ENCODE measurements around a stretch of chr22.

- PRO-cap, 2 experiments, result no peak in any of the 2 experiments
Measured at GRCh38 chr22:43018404-43019124, 3.6 kb upstream of the PACSIN2 start.

DNA sequence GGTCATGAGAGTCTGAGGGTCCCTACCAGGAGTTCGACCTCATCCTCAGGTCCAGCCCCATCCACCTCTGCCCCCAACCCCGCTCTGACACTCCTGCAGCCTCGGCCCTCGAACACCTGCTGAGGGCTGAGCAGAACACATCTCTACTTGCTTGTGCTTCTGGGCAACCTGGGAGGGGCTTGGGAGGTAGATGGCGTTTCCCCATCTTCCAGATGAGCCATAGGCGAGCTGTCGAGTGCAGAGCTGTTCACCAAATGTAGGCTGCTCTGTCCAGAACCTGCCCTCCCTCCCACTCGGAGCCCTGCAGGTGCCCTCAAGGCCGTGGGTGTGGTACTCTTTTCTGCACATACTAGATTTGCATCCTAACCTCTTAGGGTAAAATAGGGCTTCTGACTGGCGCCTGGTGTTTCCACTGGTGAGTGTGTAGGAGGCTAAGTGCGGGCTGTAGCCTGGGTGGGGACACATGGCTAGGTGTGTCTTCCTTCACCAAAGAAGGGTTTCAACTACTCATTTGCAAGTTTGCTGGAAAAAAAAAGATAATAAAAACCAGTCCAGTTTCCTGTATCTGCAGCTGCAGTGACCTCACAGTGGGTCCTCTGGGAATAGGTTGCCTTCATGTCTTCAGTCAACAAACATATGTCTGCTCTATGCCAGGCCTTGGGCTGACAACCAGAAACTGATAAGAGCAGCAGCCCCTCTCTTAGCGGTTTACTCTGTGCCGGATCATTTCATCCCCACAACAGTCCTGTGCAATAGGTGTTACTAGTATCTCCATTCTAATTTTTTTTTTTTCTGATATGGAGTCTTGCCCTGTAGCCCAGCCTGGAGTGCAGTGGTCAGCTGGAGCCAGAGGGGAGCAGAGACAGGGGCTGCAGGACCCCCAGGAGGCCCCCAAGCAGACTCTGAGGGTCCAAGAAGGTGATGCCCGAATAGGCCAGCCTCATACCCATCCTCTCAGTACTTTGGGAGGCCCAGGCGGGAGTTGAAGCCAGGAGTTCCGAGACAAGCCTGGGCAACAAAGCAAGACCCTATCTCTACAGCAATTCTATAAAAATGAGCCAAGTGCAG lies 8.6 kb downstream of the BIK start:
- PRO-cap, 2 experiments, result no peak in any of the 2 experiments

- PRO-cap, 2 experiments, result no peak in any of the 2 experiments
Measured at GRCh38 chr22:43152308-43153019, 1.1 kb downstream of the TSPO start.

DNA sequence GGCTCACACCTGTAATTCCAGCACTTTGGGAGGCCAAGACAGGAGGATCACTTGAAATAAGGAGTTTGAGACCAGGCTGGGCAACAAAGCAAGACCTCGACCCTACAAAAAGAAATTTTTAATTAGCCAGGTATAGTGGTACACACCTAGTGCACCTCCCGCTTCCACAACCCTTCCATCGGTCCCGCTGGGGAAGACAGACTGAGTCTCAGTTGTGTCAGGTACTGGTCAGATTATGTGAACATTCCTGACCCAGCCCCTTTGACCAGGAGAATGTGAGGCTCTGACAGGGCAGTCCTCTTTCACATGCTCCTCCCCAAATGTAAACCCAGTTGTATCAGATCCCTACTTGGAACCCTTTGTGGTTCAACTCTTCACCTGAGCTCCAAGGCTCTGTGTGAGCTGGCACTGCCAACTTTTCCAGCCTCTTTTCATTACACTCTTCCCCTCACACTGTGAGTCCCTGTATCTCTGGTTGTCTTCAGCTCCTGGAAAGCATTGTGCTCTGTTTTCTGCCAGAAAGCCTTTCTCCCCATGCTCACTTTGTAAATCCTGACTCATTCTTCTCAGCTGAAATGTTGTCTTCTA lies 1.9 kb upstream of the TTLL12 start:
- PRO-cap, 2 experiments, result no peak in any of the 2 experiments

GRCh38 chr22:43217748-43218448 lies 31.0 kb upstream of the TTLL12 start:
- PRO-cap, 2 experiments, result no peak in any of the 2 experiments

DNA sequence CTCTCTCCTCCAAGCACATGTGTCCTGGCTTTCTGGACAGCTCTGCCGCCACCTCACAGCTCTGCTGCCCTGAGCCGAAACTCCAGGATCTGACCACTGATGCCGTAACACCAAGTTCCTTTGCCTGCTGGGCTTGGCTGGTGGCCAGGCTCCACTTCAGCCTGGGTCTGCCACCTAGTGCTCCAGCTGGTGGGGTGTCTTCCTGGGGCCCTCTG lies 52.9 kb downstream of the SCUBE1 start:
- PRO-cap, 2 experiments, result no peak in any of the 2 experiments

DNA sequence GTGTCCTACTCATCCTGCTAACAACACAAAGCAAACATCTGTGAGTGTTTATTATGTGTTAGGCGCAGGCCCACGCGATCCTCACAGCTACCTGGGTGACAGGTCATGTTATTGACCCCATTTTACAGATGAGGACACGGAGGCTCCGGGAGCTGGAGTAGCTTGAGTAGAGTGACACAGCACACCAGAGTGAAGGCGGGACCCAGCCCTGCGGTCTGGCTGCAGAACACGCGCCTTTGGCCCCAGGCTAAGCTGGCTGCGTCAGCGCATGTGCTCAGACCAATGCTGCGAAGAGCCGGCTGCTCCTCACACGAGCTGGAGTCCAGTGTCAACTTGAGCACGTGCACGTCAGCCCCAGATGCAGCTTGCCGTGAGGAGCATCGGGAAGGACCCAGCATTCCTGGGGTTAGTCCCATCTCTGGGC lies 50.0 kb downstream of the SCUBE1 start:
- PRO-cap, 2 experiments, result no peak in any of the 2 experiments

DNA sequence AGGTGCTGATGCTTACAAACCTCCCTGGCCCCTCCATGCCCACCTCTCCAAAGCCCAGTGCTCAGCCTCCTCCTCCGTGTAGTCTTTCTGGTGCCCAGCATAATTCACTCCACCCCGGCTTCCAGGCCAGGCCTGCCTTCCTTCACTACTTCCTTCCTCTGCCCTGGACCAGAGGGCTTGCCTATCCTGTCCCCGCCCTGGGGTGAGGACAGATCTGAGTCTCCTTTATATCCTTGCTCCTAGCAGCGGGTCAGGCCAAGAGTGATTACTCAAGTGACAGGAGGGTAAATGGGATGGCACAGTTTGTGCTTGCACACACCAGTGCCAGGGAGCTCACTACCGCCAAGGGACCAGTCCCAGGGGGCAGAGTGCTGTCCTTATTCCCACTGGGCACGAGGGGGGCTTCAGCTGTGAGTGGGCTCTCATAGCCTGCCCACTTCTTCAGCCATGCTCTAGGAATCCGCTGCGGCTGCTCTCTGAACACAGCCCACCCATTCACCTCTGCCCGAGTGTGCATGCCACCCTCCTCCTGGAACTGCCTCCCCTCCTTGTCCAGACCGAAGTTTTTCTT lies 47.9 kb downstream of the SCUBE1 start:
- PRO-cap, 2 experiments, result no peak in any of the 2 experiments

DNA sequence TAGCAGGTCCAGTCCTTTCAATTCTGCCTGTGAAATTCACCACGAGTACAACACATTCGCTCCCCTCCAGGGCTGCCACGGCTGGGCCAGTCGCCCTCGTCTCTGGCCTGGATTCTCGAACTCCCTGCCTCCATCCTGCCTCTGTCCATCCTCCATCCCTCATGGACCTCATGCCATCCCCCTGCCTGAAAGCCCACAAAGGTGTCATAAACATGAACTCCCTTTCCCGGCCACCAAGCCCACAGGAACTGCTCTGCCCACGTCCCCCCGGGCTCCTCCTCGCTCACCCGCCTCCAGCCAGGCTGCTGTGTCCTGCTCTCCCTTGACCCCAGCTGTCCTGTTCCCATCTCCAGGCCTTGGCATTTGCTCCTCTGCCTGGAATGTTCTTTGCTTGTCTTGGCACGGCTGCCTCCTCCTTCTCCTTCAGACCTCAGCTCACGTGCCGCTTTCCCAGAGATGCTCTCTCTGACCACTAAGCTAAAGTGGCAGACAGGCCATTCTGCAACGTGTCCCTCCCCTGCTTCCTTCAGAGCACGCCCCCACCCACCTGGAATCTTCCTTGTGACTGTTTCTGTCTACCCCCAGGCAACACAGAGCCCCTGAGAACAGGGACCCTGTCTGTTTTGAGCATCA lies 41.9 kb downstream of the SCUBE1 start:
- PRO-cap, 2 experiments, result no peak in any of the 2 experiments

DNA sequence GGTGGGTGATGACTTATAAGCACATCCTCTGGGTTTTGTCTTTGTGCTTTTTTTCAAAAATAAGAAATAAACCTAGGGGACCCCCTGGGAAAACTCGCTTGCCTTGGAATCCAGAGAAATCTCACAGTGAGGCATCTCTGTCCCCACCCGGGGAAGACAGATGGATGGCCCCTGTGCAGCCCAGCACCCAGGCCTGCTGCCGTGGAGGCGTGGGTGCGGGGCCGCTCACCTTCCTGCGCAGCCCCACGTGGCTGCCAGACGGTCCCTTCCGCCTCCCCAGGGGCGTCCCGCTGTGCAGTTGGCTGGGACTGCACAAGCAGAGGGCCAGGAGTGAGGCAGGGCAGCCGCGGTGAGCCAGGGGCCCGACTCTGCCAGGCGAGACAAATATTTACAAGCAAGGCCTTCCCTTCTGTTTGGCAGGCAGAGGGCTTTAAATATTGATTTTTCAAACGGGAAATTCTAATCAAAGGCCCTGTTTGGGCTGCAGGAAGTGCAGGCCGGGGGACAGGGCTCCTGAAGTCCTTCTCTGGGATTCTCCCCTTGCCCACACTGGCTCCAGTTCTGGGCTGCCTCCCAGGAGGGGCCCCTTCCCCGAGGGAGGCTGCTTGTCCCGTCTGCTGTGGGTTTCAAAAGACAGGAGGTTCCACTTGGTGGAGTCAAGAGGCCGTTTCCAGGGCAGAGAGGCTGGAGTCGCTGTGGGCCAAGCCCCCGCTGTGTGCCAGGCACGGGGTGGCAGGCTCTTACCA lies 24.4 kb downstream of the MPPED1 start:
- PRO-cap, 2 experiments, result no peak in any of the 2 experiments

GRCh38 chr22:43481916-43482164 lies 70.0 kb downstream of the MPPED1 start:
- PRO-cap, 2 experiments, result no peak in any of the 2 experiments

- PRO-cap, 2 experiments, result no peak in any of the 2 experiments
Measured at GRCh38 chr22:44168667-44169113, 12.0 kb upstream of the PARVG start.

DNA sequence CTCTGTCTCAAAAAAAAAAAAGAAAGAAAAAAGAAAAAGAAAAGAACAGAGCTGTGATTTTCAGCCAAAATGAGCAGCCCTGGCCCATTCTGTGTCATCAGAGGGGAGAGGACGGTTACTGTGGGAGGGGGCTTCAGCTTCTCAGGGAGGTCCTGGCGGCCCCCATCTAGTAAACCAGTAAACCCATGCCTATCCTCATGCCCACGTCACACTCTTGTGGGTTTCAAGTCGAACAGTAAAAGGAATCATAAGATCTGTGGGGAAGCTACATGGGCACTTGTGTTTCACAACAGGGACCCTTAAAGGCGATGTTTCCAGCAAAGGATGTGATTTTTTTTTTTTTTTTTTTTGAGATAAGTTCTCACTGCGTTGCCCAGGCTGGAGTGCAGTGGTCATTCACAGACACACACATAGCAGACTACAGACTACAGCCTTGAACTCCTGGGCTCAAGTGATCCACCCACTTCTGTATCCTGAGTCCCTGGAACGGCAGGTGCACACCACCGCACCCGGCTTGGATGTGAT lies 9.2 kb upstream of the PARVG start:
- PRO-cap, 2 experiments, result peak in 1 of 2 experiments; most common plus-strand start position 250 of the sequence (in 1); most common minus-strand start position 216 of the sequence (in 1)

GRCh38 chr22:44201848-44202864 lies 21.4 kb downstream of the PARVG start:
- PRO-cap, 2 experiments, result peak in 1 of 2 experiments; most common plus-strand start chr22:44202325 (in 1)

- PRO-cap, 2 experiments, result no peak in any of the 2 experiments
Measured at GRCh38 chr22:44311771-44312185, 973 bp downstream of the SHISAL1 start.

- PRO-cap, 2 experiments, result no peak in any of the 2 experiments
Measured at GRCh38 chr22:44325721-44326327, 13.1 kb upstream of the SHISAL1 start.

DNA sequence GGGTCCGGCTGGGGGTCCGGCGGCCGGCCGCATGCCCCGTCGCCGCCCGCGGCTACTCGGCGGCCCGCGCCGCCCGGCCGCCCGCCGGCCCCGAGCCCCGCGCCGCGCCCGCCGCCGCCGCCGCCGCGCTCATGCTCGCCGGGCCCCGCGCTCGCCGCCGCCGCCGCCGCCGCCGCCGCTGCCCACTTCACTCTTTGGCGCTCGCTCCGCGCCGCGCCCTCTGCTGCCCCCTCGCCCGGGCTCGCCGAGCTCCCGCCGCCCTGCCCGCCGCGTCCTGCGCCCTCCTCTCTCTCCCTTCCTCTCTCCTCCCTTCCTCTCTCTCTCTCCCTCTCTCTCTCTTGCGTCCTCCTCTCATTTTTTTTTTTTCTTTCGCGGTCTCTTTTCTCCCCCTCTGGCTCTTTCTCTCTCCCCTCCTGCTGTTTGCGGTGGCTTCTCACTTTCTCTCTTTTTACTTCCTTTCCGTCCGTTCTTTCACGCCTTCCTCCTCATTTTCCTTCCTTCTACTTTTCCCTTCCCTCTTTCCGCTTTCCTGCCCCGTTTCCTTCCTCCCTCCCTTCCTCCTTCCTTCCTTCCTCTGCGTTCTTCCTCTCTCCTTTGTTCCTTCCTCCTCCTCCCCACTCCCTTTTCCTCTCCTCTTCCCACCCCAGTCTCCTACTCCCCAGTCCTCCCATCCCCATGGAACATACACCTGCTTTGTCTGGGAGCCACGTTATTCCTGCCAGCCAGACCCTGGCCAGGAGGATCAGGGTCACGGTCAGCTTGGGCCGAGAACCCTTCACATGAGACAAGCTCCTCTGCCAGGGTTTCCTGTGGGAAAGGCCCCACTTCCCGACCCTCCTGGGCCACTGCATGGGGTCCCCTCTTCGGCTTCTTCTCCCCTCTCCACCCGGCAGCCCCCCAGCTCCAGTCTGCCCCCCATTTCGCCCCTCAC lies 19.3 kb upstream of the SHISAL1 start:
- PRO-cap, 2 experiments, result no peak in any of the 2 experiments

DNA sequence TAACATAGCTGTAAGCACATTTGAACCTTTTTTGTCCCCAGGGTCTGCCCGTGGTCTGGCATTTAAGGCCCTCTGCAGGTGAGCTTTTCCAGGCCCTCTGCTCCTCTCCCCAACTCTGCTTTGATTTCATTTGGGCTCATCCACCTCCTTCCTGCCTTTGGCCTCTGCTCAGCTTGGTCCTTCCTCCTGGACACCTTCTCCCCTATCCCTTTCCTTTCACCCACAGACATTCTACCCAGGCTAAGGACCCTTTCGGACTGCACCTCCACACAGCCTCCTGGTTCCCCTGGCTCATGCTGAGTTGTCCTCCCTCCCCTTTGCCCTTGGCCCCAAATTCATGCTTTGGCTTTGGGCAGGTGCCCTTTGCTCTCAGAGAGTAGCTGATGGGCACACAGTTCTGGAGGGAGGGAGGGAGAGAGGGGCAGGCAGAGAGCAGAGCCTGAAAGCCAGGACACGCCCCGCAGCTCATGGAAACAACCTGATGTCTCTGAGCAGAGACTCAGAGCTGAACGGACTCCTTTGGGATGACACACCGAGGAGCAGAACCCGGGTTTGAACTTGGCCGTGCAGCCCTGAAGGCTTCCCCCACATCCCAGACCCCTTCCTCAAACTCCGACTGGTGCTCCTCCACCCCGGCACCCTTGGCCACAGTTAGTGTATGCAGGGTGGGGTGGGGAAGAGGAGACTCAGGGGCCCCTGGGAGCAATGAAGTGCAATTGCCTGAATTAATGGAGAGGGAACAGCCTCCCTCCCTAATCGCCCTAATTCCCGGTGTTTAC lies 70.9 kb upstream of the SHISAL1 start:
- PRO-cap, 2 experiments, result no peak in any of the 2 experiments

DNA sequence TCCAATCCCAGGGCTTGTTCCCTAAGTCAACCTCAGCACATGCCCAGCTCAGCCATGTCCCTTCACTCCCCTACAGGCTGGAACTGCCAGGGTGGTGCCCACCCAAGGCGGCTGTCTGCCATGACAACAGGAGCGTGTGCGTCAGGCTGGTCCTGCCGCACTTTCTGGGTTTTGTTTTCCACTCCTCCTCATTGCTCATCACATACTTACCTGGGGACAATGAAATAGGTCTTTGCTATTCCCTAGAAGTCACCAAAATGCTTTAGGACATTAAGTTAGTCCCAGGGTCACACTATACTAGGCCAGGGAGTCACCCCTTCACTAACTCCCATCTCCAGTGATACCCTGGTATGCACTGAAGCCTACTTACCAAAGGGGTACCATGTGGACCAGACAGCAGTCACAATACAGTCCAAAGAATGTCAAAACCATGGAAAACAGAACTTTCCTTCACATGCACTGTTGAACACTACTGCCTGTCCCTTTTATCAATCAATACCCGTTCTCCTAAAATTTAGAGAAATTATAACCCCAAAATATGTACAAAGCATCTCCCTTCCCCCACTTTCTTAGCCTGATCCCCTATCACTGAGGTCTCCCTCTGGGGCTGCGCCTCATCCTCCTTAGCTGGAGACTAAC lies 4.2 kb downstream of the RTL6 start:
- PRO-cap, 2 experiments, result no peak in any of the 2 experiments

- PRO-cap, 2 experiments, result no peak in any of the 2 experiments
Measured at GRCh38 chr22:44676573-44677801, 25.0 kb upstream of the PRR5 start.

Data from monocyte (primary cell).